Subcutaneous adipose tissue (tissue), 3 donors: ENCODE results near the genes MFSD5, ESPL1, SP7 and SP1.

- PRO-cap, result bidirectional peak, plus-strand start at chr12:53080977, minus-strand start at chr12:53080936
- RAMPAGE, long total RNA, 3 experiments, result no peak in any of the 3 experiments
Observed at GRCh38 chr12:53080795-53081257, 1.6 kb upstream of the SPRYD3 start.

DNA sequence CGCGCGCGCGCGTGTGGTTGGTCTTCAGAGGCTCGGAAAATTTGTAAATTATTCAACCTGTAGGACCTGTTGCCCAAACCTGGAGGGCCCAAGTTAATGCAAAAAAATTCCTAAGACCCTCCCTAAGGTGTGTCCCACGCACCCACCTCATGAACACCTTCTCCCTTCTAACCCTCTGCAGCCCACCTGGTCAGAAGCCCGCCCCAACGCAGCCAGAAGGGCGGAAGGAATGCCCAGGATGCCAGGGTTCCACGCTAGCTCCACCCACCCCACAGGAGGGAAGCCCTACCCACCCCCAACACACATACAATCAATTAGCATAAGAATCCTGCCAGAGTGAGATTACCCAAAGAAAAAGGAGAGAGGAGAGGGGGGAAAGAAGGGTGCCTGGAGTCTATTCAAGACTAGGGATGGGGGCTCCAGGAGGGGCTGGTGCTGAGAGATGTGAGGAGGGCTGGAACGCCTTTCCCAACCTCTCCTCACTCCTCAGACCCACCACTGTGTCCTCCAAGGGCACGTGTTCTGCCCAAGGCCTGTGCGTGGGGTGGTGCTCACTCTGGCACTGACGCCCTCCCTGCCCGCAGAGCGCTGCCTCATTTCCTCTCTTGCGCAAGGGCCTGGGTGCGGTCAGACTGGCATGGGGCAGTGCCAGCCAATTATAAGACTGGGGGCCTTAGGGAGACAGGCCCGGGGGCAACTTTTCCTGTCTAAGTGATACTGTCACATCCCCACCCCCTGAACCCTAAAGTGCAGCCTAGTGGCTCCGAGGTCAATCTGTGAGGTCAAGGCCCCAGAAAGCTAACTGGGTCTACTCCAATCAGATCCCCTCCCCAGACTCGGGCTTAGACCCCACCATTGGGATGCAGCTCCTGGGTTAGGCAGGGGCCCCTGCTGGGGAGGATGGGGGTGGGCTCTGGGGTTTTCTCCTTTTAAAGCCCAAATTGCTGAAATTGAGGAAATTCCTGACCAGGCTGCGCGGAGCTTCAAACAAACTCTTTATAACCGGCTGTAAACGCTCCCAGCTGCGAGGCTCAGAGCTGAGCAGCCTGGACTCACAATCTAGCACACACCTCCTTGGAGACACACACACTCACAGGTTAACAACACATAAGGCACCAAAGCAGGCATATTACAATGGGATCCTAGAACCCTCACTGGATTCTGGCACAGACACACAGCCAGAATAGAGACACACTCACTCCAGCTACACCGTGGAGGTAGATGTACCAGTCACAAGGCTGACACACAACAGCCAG, 10.2 kb upstream of the ITGB7 start:
- PRO-cap, result no peak
- RAMPAGE, long total RNA, 3 experiments, result no peak in any of the 3 experiments

GRCh38 chr12:53241629-53241760, 205 bp upstream of the ENSG00000283536 start:
- PRO-cap, result no peak
- RAMPAGE, long total RNA, 3 experiments, result no peak in any of the 3 experiments

- PRO-cap, result bidirectional peak, plus-strand start at chr12:53252108, minus-strand start at chr12:53252011
- RAMPAGE, long total RNA, 3 experiments, result start-site peak on the plus strand in 2 of 3 experiments, at chr12:53252142-53252185 at its widest, 46 to 62 reads per replicate
Observed at GRCh38 chr12:53251916-53252456, at the start of gene MFSD5. Gene MFSD5, plus strand, starts transcription at chr12:53252095.

DNA sequence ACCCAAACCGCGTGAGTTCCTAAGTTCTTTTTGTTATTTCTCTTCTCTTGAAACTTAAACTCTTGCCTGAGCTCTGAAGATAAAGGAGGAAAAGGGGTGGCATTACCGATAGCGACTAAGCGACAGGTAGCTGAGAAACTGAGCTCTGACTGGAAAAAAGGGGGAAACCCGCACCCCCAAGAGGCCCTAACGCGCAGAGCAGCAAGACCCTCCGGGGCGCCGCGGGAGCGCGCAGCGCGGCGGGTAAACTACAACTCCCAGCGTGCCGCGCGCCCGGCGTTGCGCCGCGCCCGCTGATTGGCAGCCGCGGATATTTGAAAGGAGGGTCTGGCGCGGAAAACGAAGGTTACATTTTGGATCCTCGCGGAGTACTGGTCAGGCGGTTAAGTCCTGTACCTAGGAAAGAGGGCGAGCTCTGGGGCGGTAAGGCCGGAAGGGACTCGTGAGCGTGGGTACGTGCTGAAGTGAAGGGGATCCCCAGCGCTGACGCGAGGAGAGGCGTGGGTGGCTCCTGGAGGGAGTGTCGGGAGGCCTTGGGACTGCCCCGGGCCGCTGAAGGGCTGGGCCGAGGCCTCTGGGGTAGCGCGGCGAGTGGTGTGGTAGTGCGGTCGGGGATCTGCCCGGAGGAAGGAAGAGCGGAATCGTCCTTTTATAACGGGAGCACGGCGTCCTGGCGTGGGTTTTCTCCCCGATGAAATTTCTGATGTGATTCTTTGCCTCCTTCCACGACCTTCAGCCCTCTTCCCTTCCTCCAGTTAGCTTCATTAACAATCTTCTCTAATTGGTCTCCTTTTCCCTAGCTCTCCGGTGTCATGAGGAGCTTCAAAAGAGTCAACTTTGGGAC, at the start of gene ESPL1:
Gene ESPL1 (plus strand): TSS at position 345 of the 844 bp plus-strand sequence.
- PRO-cap, result unidirectional peak, plus-strand start at position 602 of the sequence
- RAMPAGE, long total RNA, 3 experiments, result no peak in any of the 3 experiments

GRCh38 chr12:53336301-53336581, at the start of gene SP7:
Gene SP7, minus strand, starts transcription at chr12:53336354.
- PRO-cap, result no peak
- RAMPAGE, long total RNA, 3 experiments, result no peak in any of the 3 experiments

- PRO-cap, result bidirectional peak, plus-strand start at chr12:53344912, minus-strand start at chr12:53344773; unidirectional peak, minus-strand start at chr12:53344970; unidirectional peak, minus-strand start at chr12:53345117; unidirectional peak, minus-strand start at chr12:53345312
- RAMPAGE, long total RNA, 3 experiments, result no peak in any of the 3 experiments
Observed at GRCh38 chr12:53344546-53345576, 8.7 kb upstream of the SP7 start.

DNA sequence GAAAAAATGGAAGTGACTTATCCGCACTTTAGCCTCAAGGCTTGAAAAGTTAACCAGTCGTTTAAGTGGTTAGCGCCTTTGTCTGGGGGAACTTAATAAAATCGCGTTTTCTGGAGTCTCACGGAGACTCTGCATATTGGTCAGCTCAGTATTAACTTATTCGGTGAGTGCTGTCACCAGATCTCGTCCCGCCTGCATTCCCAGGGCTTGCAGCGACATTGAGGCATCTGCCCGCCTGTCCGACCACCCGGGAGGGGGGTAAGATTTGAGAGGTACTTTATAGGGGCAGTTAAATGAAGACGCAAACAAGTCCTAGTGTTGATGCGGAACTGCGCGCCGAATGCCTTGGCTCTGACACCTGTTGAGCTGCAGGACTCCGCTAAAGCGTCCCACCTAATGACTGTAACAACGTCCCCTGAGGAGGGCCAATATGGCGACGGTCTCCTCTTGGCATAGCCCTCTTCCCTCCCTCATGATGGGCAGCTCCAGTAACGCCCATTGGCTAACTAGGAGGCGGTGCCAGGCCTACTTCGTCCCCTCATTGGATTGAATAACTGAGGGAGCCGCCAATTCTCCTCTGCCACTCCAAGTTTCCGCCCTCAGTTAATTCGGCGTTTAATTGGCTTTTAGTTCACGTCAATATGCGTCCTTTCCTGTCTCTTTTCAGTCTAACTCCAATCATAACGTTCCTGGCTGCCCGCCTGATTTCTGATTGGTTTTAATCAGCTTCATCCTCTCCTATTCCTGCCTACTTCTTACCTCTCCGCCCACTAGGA, 764 bp upstream of the SP1 start:
- PRO-cap, result unidirectional peak, minus-strand start at position 438 of the sequence
- RAMPAGE, long total RNA, 3 experiments, result no peak in any of the 3 experiments

- PRO-cap, result unidirectional peak, plus-strand start at chr12:53380134; unidirectional peak, plus-strand start at chr12:53380190; unidirectional peak, minus-strand start at chr12:53380392
- RAMPAGE, long total RNA, 3 experiments, result start-site peak on the plus strand in 3 of 3 experiments, at chr12:53380170-53380282 at its widest, 23 to 127 reads per replicate
Observed at GRCh38 chr12:53379800-53380518, at the start of gene SP1. Gene SP1, plus strand, starts transcription at chr12:53380176.

DNA sequence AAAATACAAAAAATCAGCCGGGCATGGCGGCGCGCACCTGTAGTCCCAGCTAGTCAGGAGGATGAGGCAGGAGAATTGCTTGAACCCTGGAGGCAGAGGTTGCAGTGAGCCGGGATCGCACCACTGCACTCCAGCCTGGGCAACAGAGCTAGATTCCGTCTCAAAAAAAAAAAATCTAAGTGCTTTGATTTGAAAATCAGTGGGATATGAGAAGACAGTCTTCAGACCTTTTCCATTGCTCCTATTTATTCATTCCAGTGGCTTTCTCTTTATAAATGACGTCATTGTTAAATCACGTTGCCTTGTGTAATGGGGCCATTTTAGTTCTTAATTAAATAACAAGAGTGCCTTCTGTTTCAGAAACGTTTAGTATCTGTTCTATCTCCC, 10.5 kb downstream of the SP1 start:
- PRO-cap, result no peak
- RAMPAGE, long total RNA, 3 experiments, result no peak in any of the 3 experiments

DNA sequence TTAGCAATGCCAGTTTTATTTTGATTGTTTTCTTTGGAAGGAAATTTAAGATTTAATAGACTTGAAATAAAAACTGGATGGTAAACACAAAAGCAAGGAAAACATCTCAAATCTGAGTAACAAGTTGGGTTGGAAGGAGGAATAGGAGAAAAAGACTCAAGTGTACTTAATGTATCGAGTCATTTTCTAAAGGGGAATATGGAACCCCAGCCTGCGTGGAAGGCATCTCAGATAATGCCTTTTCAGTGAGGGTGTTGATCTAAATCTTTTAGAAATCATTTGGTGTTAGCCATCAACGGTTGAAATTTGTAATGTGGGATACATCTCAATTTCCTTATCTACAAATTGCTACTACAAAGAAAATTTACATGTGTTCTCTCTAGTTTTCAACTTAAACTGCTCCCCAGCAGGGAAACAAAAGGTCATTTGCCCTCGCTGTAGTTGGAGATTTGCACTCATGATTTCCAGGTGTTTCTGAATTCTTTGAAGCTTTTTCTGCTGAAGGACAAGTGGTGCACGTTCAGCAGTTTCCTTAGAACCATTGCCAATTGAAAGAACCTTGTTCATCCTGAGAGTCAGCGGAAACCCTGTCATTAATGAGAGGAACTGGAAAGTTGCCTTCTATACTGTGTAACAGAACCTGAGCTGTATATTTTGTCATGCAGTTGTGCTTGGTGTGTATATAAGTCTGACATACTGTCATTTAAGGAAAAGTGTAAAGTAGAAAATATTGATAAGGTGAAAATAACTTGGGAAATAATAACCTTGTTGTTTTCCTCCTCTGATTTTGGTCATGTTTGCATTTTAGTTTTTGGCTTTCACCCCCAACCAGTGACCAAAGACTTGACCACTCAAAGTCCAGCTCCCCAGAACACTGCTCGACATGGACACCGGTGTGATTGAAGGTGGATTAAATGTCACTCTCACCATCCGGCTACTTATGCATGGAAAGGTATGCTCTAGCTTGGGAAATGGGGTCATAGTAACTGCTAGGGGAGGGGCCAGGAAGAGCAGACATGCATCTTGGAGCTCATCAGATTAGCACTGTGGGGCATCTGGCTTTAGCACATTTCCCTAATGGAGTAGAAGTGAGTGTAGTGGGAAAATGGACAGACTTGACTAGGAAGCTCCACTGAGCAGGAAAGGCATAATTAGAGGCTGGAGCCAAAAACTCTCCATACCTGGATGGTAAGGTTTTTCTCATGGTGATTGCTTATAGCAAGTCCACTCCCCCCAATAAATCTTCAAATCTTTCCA, 2.4 kb downstream of the PCBP2 start:
- PRO-cap, result no peak
- RAMPAGE, long total RNA, 3 experiments, result start-site peak on the plus strand in 2 of 3 experiments, centred at positions 846 to 943 of the sequence, 43 to 83 reads per replicate

GRCh38 chr12:53471091-53471412, 19.1 kb downstream of the PCBP2 start:
- PRO-cap, result no peak
- RAMPAGE, long total RNA, 3 experiments, result no peak in any of the 3 experiments

GRCh38 chr12:53481512-53482121, 17.6 kb downstream of the MAP3K12 start:
- PRO-cap, result no peak
- RAMPAGE, long total RNA, 3 experiments, result no peak in any of the 3 experiments

GRCh38 chr12:53482122-53483221, 16.8 kb downstream of the MAP3K12 start:
- PRO-cap, result no peak
- RAMPAGE, long total RNA, 3 experiments, result start-site peak on the minus strand in 1 of 3 experiments, at chr12:53482702-53482843 at its widest, 22 reads per replicate

GRCh38 chr12:53502273-53502948, 1.3 kb downstream of the TARBP2 start:
- PRO-cap, result bidirectional peak, plus-strand start at chr12:53502636, minus-strand start at chr12:53502520
- RAMPAGE, long total RNA, 3 experiments, result no peak in any of the 3 experiments

DNA sequence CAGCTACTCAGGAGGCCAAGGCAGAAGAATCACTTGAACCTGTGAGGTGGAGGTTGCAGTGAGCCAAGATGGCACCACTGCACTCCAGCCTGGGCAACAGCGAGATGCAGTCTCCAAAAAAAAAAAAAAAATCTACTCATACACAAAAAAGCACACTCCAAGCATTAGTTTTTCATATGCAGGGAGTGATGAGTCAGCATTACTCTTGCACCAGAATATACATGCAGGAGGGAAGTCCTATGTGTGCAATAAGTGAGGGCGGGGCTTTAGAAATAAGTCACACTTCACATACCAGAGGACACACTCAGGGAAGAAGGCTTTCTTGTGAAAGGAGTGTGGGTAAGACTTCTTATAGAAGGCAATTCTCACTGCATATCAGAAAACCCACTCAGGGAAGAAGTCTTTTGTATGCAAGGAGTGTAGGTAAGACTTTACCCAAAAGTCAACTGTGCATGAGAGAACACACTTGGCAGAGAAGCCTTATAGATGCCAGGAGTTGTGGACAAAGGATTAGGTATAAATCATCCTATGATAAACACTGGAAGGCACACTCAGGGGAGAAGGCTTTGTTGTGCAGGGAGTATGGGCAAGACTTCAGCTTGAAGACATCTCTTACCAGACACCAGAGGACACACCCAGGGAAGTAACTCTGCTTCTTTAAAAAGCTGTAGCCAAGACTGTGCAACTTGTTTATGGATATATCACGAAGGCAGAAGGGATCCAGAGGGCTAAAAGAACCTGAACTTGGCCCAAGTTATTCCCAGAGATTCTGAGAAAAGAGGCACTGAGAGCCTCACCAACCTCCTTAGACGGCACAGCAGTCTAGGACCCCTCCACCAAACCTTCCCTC, 50.5 kb downstream of the ATF7 start:
- PRO-cap, result no peak
- RAMPAGE, long total RNA, 3 experiments, result no peak in any of the 3 experiments

GRCh38 chr12:53658677-53659414, 17.0 kb downstream of the ATP5MC2 start:
- PRO-cap, result no peak
- RAMPAGE, long total RNA, 3 experiments, result no peak in any of the 3 experiments

- PRO-cap, result no peak
- RAMPAGE, long total RNA, 3 experiments, result no peak in any of the 3 experiments
Observed at GRCh38 chr12:53806502-53806909, 79.3 kb upstream of the CALCOCO1 start.

- PRO-cap, result bidirectional peak, plus-strand start at chr12:53967653, minus-strand start at chr12:53967376; bidirectional peak, plus-strand start at chr12:53967845, minus-strand start at chr12:53967754
- RAMPAGE, long total RNA, 3 experiments, result no peak in any of the 3 experiments
Observed at GRCh38 chr12:53967500-53967920, 5.4 kb upstream of the HOXC11 start.

DNA sequence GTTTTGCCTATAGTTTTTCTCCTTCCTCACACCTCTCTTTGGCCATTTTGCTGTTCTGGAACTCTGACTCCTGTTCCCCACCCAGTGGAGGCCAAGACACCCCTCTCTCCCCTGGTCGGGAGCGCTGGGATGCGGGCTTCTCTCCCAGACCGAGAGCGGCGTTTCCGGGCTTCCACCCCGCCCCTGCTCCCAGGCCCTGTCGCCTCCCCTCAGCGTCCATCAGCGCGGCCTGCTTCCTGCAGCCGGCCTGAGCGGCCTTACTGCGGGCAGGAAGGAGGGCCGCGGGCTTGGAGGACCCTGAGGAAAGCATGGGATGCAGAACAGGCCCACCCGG, 4.0 kb upstream of the HOXC8 start:
- PRO-cap, result bidirectional peak, plus-strand start at position 241 of the sequence, minus-strand start at position 164 of the sequence
- RAMPAGE, long total RNA, 3 experiments, result start-site peak on the plus strand in 3 of 3 experiments, centred at positions 230 to 235 of the sequence, 10 to 18 reads per replicate